BE2C (cell line): ENCODE measurements around a stretch of chr3.

DNA sequence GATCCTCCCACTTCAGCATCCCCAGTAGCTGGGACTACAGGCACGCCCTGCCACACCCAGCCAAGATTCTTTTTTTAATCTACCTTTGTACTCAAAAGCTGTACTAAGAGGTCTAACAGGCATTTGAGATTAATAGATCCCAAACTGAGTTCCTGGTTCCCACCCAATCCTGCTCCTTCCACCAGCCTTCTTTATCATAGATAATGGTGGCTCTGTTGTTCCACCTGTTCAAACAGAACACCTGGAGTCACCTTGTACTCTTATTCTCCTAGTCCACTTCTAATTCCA, 2.6 kb downstream of the ACAD9 start:
- RRBS = no CpG with 5 or more reads among the region's 1 CpG

DNA sequence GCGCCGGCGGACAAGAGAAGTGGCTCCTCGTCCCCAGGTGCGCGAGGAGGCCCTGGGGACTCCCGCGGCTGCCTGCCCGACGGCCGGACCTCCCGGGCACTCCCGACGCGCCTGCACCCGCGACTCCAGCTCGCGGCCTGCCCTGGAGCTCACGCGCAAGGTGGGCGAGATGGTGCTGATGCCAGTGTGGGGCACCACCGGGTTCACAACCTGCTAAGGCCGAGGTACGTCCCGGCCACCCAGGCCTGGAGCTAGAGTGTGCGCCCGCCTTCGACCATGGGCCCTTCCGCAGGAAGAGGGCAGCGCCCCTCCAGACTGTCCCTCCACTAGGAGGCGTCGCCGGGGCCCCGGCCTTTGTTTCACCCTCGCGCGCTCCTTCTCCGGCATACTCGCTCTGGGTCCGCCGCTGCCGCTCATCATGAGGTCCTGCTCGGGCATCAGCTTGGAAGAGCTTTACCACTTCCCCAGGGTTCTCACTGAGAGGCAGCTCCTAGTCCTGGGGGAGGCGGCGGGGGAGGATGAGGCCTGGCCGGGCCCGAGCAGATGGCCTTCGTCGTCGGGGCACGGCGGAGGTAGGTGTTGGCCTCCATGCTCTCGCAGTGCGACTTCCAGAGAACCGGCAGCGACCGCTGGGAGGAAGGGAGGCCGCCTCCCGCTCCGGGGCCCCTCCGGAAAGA, 14.1 kb upstream of the GP9 start:
- RRBS = 83% methylated on average over 33 of the region's 62 CpGs

DNA sequence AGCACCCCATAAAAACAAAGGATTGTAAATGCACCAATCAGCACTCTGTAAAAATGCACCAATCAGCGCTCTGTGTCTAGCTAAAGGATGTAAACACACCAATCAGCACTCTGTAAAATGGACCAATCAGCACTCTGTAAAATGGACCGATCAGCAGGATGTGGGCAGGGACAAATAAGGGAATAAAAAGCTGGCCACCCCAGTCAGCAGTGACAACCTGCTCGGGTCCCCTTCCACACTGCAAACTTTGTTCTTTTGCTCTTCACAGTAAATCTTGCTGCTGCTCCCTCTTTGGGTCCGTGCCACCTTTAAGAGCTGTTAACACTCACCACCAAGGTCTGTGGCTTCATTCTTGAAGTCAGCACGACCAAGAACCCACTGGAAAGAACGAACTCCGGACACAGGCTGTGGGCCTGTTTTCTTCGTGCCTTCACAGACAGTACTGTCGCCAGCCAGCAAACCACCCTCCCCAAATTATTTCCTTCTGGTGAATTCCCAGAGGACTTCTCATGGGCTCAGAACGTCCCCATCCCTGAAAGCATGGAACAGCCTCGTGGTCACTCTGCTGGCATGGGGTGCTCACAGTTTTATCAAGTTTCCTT, 9.0 kb downstream of the GP9 start:
- RRBS = no CpG with 5 or more reads among the region's 11 CpGs

- RRBS = no CpG with 5 or more reads among the region's 6 CpGs
These were observed 16.6 kb downstream of the GP9 start for GRCh38 chr3:129077169-129077508.

DNA sequence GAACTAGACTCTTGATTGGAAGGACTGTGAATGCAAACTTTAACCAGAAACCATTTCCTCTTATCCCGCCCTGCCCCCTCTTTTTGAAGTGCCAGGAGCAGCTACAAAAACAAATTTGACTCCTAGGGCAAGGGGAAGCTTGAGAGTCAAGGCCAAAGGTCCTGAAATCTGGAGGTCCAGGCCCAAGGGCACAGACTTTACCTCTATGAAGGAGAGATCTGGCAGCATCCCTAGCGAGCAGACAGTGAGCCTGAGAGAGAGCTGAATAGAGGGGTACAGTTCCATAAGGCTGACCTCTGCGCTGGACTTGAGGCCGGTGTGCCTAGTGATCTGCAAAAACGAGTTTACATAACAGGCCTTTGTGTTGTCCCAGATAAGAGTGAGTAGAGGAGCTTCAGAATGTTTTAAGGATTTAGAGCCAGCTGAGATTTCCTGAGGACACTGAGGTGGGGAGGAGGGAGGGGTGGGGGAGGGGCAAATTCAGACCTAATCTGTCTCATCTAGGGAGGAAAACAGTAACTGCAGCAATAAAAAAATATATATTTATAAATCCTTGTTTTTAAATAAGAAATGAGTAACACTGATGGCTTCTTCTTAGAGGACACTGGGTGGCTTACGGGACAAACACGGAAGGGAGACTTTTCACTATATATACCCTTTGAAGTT, 5.0 kb downstream of the RAB43 start:
- RRBS = no CpG with 5 or more reads among the region's 7 CpGs

GRCh38 chr3:129182014-129182809, 1.5 kb downstream of the CNBP start:
- RRBS = no CpG with 5 or more reads among the region's 10 CpGs

DNA sequence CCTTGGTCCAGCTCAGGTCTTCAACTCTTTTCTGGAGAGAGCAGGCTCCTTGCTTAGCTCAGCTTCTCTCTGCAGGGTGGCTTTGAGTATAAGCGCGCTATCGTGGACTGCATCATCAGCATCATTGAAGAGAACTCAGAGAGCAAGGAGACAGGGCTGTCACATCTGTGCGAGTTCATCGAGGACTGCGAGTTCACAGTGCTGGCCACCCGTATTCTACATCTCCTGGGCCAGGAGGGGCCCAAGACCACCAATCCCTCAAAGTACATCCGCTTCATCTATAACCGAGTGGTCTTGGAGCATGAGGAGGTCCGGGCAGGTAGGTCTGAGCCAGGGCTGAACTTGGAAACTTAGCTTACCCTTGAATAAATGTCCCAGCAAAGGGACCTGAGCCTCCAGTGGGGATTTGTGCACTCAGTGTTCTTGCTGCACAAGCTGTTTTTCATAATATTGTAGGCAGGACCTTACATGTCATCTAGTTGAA, 13.2 kb upstream of the HMCES start:
- RRBS = no CpG with 5 or more reads among the region's 10 CpGs

- RRBS = no CpG with 5 or more reads among the region's 4 CpGs
These were observed 6.0 kb downstream of the H1-10 start for GRCh38 chr3:129310099-129310535.

GRCh38 chr3:129315276-129316046, 625 bp downstream of the H1-10 start:
- RRBS = 2% methylated on average over 38 of the region's 82 CpGs

DNA sequence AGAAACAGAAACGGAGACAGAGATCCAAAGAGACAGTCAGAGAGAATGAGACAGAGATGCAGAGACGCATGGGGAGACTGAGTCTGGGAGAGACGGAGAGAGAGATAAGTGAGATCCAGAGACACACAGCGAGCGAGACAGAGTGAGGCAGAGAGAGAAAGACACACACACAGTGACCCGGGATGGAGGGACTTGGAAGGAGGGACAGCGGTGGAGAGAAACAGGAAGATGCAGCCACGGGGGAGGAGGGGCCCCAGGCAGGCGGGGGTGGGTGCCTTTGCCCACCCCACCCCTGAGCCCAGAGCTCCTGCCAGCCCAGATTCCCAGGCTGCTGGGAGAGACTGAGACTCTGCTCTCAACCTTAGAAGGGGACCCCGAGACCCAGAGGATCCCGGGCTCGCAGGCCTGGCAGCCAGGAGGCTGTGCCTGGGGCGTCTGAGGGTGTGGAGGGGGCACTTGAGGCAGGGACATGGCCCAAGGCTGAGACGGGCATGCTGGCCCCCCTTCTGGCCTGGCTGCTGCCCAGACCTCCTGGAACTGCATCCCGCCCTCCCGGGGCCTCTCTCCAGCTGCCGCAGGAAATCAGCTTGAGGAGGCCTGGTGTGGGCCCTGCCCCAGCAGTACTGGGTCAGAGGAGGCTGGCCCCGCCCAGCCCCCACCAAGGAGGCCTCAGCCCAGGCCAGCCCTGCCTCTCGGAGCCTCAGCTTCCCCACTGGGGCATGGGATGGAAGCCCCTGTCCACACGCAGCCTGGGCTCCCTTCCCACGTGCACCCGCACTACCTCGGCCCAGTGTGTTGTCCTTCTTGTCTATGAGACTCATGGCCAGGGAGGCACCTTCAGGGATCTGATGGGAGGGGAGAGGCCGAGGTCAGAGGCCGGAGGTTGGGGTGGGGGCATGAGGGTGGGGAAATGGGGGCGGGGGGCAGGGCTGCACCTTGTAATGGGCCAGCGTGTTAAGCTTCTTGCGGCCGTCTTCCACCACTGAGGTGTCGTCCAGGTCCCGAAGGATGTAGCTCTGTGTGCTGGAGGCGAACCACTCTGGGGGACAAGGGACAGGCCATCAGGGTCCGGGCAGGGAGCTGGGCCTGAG, 18.2 kb downstream of the H1-8 start:
- RRBS = no CpG with 5 or more reads among the region's 33 CpGs

DNA sequence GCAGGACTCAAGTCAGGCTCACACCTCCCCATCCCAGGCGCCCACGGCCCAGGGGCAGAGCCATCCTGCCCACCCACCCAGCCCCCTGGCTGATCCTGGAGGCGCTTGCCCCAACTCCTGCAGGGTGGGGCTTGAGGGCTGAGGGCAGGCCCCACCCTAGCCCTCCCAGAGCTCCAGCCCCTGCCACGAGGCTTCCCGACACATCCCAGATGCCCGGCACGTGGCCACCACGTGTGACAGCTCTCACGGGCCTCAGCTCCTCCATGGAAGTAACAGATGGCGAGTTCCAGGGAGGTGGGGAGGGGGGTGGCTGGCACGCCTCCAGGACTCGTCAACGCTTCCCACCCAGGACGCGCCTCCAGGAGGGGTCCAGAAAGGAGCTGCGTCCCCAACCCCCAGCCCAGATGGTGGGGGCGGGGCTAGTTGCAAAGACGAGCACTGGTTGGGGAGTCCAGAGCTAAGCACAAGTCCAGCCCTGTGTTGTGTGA, 29.1 kb downstream of the PLXND1 start:
- RRBS = no CpG with 5 or more reads among the region's 18 CpGs

GRCh38 chr3:129594835-129595205, 11.7 kb downstream of the PLXND1 start:
- RRBS = no CpG with 5 or more reads among the region's 5 CpGs

- RRBS = 5% methylated on average over 8 of the region's 57 CpGs
These were observed 492 bp upstream of the PLXND1 start for GRCh38 chr3:129606861-129607474.

DNA sequence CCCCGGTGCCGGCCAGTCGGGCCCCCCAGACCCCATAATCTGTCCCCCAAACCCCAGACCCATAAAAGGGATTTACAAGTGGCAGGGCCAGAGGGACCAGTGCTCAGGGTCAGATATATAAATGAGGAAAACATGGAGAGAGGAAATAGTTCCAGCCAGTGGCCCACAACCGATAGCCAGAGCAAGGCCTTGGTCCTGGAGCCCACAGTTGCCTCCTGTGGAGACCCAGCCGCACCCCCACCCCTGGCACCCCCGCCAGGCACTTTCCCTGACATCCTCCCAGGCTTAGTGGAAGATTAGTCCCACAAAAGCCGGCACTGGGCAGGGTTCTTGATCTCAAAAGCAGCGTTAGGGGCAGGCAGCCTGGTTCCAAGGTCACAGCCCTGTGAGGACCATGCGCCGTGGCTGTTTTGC, 1.0 kb upstream of the PLXND1 start:
- RRBS = no CpG with 5 or more reads among the region's 10 CpGs

DNA sequence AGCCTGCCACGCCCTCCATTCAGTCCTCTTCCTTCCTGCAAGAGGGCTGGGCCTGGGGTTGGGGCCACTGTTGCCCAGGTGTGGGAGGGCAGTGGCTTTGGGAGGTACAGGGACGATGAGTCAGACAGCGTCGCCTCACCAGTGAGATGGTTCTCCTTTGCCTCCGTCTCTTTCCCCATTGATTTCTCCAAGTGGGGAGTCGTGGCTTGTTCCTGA, 13.0 kb downstream of the ALG1L2 start:
- RRBS = no CpG with 5 or more reads among the region's 6 CpGs

GRCh38 chr3:130184128-130184787, 102.6 kb downstream of the ALG1L2 start:
- RRBS = no CpG with 5 or more reads among the region's 5 CpGs

DNA sequence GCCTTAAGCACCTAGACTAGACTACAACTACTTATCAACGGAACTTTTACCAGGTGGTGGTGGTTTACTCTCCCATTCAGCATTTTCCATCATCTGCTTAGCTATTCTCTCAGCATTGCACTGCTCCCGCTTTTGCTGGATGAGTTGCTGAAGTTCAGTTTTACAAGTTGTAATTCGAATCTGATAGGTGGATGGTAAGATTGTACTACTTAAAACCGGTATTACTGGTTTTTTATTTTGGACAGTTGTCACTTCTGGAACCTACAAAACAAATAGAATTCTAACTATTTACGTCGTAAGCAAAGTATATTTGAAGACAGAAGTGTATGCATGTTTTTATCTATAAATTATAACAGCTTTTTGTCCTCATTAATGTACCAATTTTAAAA, 41.1 kb downstream of the PIK3R4 start:
- RRBS = no CpG with 5 or more reads among the region's 6 CpGs

DNA sequence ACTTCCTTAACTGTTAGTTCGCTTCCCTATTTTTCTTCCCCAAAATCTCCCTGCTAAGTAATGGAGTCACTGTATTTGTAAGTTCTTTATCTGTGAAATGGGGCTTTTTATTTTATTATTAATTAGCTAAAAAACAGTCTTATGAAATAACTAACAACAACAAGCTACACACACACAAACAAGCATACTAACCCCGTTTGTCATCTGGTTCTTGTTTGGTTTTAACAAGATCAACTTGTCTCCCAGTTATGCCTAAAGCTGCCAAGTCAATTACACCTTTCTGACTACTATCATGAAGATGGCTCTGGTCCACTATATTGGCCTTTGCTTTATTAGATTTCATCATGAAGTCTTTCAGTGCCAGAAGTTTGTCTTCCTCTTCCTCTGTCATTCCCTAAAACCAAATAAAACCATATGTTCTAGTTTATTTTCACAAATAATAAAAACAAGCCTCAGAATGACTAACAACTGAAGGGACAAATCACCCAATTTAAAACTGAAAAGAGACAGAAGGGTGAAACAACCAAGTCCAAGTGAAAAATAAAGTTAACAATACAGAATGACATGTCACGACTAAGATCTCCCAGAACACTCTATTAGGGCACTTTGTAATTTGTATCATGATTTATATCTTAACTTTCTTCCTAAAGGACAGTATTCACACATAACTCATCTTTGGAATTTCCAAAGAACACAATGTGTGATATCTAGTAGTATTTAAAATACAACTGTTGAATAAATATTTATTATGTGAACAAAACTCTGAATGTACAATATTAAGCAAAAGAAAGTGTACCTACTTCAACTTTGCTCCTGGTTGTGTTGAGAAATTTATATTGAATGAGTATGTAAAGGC, 38.3 kb downstream of the PIK3R4 start:
- RRBS = no CpG with 5 or more reads among the region's 3 CpGs

DNA sequence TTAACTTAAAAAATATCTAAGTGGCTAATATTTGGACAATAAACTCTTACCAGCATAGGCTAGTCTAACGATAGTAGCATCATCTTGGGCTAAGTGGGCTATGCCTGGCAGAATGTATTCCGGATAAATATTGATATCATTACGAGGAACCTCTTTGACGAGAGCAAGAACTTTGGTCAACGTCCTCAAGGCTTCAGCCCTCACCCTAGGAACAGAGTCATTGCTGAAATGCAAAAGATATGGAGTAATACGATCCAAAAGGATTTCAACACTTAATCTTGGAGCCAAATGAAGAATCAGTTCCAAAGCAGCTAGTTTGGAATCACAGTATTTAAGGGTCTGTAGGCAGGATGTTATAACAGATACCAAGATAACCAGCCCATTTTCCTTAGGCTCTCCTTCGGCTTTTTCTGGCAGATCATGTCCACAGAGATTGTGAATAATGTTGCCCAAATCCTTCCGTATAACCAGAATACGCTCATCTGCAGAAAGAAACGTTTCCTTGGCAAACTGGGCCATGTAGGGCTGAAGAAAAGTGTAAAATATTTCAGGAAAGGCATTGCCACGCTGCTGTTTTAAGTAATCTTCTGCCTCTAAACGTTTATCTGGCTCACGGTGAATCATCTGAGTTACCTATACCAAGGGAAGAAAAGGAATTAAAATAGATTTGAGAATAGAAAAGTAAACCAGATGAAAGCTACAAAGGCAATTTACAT, 13.0 kb downstream of the PIK3R4 start:
- RRBS = no CpG with 5 or more reads among the region's 13 CpGs